SK-N-MC (cell line): Measurements from ENCODE around the gene MFSD10.

DNA sequence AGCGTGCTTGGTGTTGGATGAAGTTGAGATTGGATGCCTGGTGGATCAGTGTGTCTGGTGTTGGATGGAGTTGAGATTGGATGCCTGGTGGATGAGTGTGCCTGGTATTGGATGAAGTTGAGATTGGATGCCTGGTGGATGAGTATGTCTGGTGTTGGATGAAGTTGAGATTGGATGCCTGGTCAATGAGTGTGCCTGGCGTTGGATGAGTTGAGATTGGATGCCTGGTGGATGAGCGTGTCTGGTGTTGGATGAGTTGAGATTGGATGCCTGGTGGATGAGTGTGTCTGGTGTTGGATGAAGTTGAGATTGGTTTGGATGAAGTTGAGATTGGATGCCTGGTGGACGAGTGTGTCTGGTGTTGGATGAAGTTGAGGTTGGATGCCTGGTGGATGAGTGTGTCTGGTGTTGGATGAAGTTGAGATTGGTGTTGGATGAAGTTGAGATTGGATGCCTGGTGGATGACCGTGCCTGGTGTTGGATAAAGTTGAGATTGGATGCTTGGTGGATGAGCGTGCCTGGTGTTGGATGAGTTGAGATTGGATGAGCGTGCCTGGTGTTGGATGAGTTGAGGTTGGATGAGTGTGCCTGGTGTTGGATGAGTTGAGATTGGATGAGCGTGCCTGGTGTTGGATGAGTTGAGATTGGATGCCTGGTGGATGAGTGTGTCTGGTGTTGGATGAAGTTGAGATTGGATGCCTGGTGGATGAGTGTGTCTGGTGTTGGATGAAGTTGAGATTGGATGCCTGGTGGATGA, 22.8 kb upstream of the UVSSA start:
- RRBS: no CpG with 5 or more reads among the region's 8 CpGs

GRCh38 chr4:1520318-1520950, 114.2 kb upstream of the NKX1-1 start:
- RRBS: 95% methylated on average over 8 of the region's 55 CpGs

DNA sequence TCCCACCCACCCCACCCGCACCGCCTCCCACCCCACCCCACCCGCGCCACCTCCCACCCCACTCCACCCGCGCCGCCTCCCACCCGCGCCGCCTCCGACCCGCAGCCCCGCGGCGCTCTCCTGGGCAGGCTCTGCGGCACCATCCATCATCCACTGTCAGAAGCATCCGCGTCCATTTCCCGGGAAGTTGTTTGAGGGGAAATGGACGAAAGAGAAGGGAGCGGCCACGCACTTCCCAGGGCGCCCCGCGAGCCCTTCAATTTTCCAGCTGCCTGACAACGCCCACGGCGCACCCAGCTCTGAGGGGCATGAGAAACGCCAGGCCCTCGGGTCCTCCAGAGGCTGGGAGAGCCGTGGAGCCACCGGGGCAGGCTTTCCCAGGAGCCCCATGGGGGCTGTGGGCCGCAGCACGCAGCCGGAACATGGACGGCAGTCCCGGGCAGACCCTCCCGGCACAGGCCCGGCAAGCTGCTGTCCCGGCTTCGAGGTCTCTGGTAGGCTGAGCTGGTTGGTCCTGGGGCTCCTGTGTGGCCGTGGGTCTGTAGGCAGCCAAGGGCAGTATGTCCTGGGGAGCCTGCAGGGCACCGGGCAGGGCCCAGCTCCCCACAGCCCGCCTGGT, 115.3 kb downstream of the FAM53A start:
- RRBS: 68% methylated on average over 8 of the region's 44 CpGs

GRCh38 chr4:1869943-1870365, 1.2 kb upstream of the NSD2 start:
- RRBS: 35% methylated on average over 2 of the region's 13 CpGs

- RRBS: no CpG with 5 or more reads among the region's 3 CpGs
These were observed 2.6 kb downstream of the NSD2 start for GRCh38 chr4:1873755-1874235.

DNA sequence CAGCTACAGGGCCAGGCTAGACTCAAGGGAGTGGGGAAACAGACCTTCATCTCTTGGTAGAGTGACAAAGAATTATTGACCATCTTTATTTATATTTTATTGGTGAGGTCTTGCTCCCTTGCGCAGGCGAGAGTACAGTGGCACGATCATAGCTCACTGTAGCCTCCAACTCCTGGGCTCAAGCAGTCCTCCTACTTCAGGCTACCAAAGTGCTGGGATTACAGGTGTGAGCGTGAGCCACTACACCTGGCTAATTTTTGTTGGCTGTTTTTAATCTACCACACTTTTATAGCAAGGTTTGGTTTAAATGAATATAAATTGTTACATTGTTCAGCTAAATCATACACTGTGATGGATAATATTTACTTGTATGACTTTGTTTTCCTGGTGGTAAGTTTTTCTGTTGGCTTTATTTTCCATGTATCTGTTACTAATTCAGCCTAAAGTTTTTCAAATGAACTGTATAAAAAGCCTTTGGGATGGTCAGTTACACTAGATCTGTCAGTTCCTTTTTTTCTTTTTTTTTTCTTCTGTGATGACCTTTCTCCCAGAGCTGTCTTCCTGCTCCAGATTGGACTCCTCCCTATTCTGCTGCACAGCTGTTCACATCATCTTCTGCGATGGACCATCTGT, 16.3 kb downstream of the NSD2 start:
- RRBS: no CpG with 5 or more reads among the region's 5 CpGs

- RRBS: 2% methylated on average over 31 of the region's 85 CpGs
These were observed 635 bp downstream of the C4orf48 start for GRCh38 chr4:2042171-2043089.

DNA sequence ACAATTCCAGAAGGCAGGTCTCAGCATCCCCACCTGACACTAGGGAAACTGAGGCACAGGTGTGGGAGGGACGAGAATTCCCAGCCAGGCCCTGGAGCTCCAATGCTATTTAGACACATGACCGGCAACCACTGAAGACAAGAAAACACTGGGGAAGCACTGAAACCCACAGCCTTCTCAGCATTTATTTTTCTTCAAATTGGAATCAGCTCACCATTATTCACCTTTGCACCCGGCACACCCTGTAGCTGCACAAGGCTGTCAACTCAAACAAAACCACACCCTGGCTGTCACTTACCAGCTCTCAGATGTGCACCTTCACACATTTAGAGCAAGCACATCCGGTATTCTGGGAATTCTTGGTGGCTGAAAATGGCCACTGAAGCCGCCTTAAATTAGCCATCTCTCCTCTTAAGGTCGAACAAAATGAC, 6.0 kb downstream of the ZFYVE28 start:
- RRBS: 88% methylated on average over 3 of the region's 6 CpGs

DNA sequence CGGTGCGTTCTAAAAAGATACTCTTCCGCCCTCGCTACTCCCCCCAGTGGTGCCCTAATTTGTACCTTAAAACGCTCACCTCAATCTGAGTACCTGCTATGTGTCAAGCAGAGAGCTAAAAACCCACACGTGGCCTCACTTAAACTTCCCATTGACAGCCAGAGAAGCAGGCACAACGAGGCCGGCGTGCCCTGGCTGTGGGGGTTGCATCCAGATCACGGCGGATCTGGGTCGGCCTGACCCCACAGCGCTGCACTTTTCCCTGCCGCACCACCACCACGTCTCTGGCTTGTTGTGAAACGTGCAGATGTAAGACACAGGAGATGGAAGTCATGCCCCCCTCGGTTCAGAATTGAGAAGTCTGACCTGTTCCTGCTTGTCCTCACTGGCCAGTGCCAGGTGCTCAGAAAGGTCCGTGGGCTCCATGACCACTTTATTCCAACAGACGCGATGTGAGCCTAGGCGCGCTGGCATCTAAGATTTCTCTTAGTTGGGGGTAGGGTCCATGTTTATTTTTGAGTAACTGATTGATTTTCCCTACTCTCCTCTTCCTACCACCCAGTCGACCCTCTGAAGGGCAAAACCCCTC, 919 bp upstream of the ZFYVE28 start:
- RRBS: no CpG with 5 or more reads among the region's 23 CpGs

DNA sequence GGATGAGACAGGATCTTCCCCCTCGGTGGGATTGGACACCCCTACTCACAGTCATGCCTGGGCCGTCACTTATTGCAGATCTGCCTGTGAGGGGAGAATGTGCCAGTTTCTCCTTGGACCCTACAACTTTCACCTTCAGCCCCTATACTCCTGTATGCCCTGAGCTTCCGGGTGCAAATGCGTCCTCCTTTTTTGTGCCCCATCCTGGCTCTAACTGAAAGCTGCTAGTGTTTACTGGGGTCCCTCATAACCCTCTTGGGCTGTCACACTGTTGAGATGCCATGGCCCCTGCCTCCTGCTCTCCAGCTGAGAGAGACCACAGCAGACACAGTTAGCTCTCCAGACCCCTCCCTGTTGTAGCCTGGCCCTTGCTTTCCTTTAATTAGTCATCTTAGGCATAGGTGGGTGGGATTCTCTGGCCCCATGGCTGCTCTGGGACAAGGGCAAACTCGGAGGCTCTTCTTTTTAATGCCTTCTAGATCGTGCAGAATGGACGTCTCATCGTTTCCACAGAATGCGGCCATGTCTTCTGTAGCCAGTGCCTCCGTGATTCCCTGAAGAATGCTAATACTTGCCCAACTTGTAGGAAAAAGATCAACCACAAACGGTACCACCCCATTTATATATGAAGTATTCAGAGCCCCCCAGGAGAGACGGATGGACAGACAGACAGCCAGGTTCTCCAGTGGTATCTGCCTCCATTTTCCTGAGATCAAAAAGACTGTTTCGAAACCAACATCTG, 23.1 kb upstream of the FAM193A start:
- RRBS: no CpG with 5 or more reads among the region's 13 CpGs

DNA sequence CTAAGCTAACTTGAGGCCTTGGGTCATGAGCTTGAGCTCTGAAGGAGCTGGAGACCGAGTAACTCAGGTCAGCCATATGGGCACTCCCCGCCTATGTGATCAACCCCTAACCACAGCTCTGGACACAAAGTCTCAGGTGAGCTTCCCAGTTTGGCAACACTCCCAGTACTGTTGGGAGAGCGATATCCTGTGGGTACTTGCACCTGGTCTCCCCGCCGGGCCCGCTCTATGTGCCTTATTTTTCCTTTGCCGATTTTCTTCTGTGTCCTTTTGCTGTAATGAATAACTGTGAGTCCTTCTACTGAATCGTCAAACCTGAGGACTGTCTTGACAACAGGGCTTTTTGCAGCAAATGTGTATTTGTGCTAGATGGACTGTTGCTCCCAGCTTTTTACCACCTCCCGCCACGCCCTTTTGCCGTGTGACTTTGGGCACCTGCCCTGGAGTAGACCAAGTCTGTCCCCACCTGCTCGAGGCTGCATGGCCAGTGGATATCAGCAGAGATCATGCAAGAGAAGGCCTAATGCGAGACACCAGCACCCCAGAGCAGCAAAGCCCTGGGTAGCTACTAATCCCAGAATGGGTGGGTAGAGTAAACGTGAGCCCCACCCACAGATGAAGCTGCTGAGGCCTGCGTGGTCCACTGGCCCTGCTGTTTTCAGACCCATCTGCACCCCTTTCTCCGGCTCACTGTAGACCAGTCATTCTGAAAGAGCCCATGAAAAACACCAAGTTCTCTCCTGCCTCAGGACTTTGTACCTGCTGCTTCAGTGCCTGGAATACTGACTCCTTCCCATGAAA, 4.8 kb upstream of the TNIP2 start:
- RRBS: no CpG with 5 or more reads among the region's 16 CpGs

DNA sequence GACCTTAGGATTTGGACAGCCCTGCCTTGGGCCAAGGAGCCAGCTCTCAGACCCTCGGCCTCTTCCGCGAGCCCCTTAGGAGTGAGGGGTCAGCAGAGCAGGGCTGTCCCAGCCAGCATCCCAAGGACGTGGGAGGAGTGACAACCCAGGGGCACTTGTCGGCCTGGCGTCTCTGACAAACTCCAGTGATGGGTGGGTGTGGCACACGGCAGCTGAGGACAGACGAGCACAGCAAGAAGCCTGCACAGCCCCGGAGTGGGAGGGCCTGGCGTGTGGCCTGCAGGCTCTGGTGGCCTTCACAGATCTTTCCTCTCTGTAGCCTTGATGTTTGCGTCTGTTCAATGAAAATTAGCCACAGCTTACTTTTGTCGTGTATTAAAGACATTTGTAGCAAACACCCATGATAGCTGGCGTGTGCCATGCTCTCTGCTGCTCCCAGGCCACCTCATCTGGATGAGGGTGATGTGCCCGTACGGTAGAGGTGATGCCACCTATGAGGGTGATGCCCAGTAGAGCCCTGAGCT, 11.7 kb upstream of the TNIP2 start:
- RRBS: no CpG with 5 or more reads among the region's 15 CpGs

GRCh38 chr4:2786877-2787812, 5.7 kb upstream of the SH3BP2 start:
- RRBS: no CpG with 5 or more reads among the region's 21 CpGs

DNA sequence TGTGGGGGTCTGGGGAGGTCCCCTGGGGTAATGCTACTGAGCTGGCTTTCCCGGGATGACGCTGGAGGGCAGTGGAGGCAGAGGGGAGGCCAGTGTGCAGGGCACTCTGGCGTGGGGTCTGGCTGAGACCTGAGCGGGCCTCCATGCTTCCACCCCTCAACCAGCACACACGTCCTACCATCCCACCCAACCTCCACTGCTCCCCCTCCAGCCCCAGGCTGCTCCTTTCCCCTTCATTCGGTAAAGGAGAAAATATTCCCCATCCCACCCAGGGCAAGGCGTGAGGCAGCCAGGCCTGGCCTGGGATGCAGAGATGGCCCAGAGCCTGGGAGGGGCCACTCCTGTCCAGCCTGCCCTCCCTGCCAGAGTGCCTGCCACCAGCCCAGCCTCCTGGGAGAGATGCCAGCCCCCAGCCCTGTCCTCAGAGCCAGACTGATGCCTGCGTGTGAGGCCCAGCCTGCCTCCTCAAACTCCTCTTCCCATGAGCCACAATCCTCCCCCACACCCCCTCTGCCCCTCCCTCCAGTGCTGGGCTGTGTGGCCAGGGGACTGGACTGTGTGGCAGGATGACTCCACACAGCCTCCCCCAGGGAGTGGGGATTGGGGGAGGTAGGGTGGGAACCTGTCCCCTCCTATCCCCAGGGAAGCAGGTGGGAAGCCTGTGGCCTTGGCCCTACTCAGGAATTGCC, 4.5 kb upstream of the SH3BP2 start:
- RRBS: no CpG with 5 or more reads among the region's 8 CpGs

DNA sequence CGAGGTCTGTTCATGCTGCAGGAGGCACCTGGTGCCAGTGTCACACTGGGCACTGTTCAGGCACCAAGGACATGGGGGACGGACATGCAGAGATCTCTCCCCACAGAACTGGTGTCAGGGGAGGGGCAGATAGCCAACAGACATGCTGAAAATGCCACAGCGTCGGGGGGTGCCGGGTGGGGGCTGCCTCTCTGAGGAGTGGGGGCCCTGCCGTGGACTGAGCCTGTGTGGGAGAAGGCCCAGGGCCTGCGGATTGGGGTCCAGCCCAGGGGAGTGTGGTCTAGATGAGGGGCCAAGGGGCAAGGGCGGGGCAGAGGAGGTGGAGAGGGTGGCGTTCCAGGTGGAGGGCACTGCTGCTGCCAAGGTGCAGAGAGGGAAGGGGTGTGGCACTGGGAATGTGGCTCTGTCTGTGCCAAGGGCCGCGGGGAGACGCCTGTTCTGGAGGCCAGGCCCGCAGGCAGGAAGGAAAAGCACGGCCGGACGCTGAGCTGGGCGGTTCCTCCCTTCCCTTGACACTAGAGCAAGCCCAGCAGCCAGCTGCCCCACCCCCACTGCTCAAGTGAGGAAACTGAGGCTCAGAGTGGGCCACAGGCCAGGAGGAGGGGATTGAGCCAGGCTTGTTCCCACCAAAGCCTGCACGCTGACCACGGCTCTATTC, 12.8 kb downstream of the SH3BP2 start:
- RRBS: no CpG with 5 or more reads among the region's 19 CpGs

GRCh38 chr4:2812543-2812802, 19.6 kb downstream of the SH3BP2 start:
- RRBS: no CpG with 5 or more reads among the region's 8 CpGs

- RRBS: 85% methylated on average over 3 of the region's 18 CpGs
These were observed 14.2 kb upstream of the ADD1 start for GRCh38 chr4:2829355-2829933.

- RRBS: no CpG with 5 or more reads among the region's 16 CpGs
These were observed 6.3 kb upstream of the ADD1 start for GRCh38 chr4:2837286-2837774.

- RRBS: 2% methylated on average over 18 of the region's 47 CpGs
These were observed at the start of gene MFSD10 for GRCh38 chr4:2934705-2935064. TSS of gene MFSD10 (minus strand) at chr4:2934825.

DNA sequence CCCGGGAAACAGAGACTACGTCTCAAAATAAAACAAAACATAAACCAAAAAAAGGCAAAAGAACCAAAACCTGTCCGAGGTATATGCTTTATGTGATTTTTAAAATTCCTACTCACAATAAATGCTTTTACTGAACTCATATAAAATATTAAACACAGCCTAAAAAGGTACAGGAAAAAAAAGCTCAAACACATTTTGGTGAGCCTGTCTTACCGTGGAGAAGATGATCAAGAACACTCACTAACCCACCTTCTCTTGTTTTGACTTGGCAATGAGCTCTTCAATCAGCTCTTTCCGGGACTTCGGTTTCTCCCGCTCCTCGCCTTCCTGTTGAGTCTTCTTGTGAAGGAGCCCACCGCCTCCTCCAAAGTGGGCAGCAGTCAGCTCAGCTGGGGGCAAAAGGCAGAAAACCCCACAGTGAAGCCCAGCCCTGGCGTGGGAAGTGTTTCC, 9.0 kb downstream of the NOP14 start:
- RRBS: no CpG with 5 or more reads among the region's 10 CpGs